HGPS cell (cell line): ENCODE measurements around a stretch of chr9.

DNA sequence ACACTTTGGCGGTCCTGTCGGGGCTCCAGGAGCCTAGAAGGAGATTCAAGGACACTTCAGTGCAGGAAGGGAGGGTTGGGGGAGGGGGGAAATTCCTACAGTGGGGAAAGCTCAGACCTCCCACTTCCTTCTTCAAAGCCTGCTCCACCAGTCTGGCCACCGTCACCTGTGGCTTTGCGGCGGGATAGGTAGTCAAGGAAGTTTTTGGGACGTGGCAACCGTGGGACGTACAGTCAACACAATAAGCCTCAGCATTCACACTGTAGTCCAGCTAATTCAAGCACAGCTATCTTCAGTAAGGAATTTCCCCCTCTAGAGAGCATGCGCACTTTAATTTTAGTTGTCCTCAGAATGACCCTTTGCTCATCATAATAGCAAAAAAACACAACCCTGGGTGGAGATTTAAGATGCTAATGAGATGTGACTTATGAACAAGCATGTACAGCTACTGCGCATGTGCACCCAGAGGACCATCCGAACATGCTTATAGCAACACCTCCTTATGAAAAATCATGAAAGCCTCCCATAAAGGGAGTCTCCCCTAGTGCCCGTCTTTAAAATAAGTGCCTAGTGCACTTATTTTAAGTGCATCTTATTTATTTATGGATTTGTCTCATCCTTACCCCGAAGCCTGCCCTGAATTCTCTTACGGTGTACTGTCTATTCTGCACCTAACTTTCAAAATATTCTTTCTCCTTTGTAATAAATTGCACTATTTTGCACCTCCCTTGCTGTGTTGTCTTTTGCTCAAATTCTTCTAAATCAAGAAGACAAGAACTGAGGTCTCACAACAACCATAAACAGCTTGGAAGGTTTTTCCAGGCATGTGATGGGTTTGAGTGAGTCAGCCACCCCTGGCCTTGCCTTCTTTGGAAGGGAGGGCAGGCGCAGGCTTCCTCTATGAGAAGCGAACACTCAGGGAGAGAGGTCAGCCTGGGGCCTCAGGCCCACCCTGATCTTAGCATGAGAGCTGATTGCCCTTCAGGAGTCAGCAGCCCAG is 31.2 kb downstream of the S1PR3 start:
- RRBS, result no CpG with 5 or more reads among the region's 16 CpGs

DNA sequence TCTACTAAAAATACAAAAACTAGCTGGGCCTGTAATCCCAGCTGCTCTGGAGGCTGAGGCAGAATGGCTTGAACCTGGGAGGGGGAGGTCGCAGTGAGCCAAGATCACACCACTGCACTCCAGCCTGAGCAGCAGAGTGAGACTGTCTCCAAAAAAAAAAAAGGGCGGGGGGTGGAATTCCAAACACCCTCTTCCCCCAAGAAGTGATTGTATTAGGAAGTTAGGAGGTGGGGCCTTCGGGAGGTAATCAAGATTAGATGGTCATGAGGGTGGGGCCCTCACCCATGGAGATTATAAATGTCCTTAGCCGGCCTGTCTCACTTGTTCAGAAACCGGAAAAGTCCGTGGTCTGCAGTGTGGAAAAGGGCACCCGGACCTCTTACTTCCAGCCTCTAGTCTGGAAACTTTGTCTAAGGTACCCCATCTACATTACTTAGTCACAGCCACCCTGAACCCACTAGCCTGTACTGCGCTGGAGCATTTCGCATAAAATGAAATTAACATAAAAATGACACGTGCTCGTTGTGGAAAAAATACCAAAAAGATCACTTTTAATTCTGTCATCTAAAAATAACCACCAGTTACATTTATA is 1.4 kb upstream of the CKS2 start:
- RRBS, result 91% methylated on average over 2 of the region's 11 CpGs

- RRBS, result no CpG with 5 or more reads among the region's 5 CpGs
Measured at GRCh38 chr9:89417919-89418492, 79.9 kb downstream of the SEMA4D start.

DNA sequence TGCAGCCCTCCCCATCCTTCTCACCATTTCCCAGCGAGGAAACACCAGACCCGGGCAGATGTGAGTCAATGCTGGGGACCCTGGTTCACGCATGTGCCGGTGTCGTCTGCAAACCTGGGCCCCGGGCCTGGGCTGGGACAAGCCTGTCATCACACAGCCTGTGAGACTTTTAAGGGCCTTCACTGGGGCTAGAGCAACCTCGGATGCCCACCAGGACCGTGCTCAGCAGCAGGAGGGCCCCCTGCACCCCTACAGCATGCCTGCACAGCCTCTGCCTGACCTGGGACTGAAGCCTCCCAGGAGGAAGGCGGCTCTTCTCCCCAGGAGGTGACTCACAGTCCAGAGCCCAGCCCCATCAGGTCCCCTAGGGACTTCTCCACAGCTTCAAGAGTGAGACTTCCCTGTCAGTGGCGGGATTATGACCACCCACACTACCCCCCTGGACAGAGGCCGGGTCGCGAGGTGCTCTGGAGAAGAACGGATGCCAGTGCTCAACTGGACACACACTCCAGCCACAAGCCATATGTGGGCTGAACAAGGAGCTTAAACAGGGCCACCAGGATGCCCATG is 55.0 kb downstream of the SEMA4D start:
- RRBS, result 40% methylated on average over 1 of the region's 14 CpGs

- RRBS, result no CpG with 5 or more reads among the region's 1 CpG
Measured at GRCh38 chr9:89468890-89469585, 28.9 kb downstream of the SEMA4D start.

- RRBS, result no CpG with 5 or more reads among the region's 2 CpGs
Measured at GRCh38 chr9:89470108-89470620, 27.7 kb downstream of the SEMA4D start.

- RRBS, result no CpG with 5 or more reads among the region's 9 CpGs
Measured at GRCh38 chr9:89499058-89499619, 1.2 kb upstream of the SEMA4D start.

DNA sequence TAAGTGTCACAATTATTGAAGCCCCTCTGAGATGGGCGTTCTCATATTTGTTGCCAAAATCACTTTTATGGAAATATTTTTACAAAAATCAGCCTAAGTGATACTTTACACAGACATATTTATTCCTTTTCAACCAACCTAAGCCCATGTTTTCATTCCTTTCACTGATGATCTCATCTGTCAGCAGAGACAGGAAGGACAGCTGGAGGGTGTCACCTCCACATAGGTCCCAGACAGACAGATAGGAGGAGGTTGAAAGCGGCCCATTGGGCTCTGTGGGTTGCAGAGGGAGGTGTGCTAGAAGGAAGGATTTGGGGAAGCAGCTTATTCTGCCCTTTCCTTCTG is 26.0 kb upstream of the SEMA4D start:
- RRBS, result no CpG with 5 or more reads among the region's 2 CpGs

- RRBS, result no CpG with 5 or more reads among the region's 6 CpGs
Measured at GRCh38 chr9:89536095-89536724, 38.3 kb upstream of the SEMA4D start.

- RRBS, result no CpG with 5 or more reads among the region's 6 CpGs
Measured at GRCh38 chr9:89542385-89542844, 44.5 kb upstream of the SEMA4D start.

DNA sequence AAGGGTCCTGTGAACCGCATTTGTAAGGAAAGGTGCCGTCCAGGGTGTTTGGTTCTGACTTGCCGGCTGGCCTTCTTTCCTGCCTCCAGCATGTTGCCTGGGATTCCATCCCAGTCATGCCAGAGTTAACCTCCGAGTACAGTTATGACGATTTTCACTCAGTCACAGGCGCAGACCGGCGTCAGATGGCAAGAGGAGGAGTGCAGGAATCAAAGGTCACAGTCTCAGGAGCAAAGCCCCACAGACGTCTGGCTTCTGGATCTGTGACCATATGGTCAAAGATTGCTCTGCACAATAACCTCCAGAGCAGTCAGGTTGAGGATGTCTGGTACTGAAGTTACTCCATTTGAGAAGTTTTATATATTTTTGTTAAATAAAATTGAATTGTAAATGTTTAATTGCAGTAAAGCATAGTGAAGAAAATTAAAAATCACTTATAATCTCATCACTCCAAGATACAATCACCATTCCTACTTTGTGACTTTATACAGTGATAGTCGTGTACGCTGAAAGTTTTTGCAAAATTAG is 5.8 kb upstream of the GADD45G start:
- RRBS, result no CpG with 5 or more reads among the region's 11 CpGs

- RRBS, result no CpG with 5 or more reads among the region's 11 CpGs
Measured at GRCh38 chr9:89606511-89607537, 2.0 kb downstream of the GADD45G start.

GRCh38 chr9:89639168-89640066 is 34.6 kb downstream of the GADD45G start:
- RRBS, result no CpG with 5 or more reads among the region's 18 CpGs

GRCh38 chr9:89743946-89744481 is 139.2 kb downstream of the GADD45G start:
- RRBS, result 34% methylated on average over 2 of the region's 10 CpGs

DNA sequence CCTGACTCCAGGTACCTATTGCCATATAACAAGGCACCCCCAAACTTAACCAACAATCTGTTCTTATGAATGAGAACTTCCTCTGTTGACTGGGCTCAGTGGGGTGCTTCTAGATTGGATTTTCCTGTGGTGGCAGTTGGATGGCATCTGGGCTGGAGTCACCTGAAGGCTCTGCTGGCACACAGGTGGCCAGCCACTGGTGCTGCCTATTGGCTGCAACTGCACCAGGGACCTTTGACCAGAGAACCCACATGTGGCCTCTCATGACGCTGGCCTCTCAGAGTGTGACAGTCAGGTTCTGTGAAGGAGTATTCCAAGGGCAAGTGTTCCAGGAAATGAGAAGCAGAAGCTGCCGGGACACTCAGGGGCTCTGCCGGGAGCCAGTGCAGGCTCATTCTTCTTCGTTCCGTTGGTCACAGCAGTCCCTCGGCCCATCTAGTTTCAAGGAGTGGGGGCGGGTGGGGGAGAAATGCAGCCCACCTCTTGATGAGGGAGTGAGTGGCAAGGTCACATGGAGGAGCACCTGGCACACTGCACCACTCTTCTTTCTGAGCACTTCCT is 237.4 kb downstream of the GADD45G start:
- RRBS, result no CpG with 5 or more reads among the region's 7 CpGs

DNA sequence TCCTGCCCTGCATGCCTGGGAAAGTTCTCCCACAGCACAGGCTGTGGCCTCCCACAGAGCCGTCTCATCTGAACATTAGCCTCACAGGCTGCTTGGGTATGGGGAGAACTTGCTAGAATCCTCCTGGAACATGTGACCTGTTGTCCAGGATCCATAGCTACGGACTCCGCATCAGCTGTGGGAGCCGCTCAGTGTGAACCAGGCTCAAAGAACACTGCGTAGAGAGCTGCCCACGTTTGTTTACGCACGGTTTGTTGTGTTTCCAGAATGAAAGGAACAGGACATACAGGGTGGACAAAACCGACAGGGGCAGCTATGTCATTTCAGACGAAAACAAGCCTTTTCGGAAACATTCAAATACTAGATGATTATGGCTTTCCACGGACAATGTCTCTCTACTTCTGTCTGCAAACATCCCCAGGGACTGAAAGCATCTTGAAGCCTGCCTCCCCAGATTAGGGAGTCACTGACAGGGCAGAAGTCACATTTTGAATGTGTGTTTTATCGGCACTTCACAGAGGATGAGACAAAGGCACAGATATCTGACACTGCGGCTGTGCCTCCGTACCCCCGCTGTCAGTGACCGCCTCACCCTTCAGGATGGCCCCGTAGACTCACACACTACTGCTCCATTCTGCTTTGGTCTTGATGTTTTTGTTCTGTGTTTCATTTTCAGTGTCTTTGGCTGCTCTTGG is 390.3 kb downstream of the GADD45G start:
- RRBS, result no CpG with 5 or more reads among the region's 18 CpGs

DNA sequence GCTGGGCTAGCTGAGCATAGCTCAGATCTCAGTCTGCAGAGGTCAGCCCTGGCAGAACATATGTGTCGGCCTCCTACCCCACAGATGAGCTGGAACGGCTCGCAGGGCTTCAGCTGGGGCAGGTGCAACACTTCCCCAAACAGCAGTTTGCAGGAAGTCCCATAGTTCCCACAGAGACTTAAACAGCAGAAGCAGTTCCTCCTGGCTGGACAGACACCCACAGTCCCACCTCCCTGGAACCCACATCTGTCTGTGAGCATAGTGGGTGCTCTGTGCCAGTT is 404.6 kb downstream of the GADD45G start:
- RRBS, result no CpG with 5 or more reads among the region's 3 CpGs

DNA sequence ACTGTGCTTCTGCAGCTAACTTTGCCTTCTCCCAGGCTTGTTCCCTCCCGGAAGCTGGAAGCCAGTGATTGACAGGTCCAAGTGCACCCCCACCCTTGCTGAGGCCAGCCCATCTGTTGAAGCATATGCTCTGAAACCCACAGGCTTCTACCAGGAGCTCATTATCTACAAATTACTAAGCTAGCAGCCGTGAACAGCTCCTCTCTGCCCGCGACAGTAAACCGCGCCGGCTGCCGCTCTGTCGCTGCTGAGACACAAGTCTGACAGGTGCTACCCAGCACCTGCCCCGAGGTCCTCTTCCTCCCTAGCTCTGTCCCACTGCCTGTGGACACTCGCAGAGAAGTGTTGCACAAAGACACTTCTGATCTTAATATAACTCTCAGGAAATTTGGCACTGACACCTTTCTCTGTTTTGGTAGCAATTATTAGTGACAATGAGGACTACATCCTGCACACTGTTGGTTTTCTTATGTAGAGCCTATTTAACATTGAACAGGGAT is 490.9 kb downstream of the GADD45G start:
- RRBS, result no CpG with 5 or more reads among the region's 11 CpGs

GRCh38 chr9:90212911-90213538 is 429.6 kb downstream of the DIRAS2 start:
- RRBS, result no CpG with 5 or more reads among the region's 10 CpGs

DNA sequence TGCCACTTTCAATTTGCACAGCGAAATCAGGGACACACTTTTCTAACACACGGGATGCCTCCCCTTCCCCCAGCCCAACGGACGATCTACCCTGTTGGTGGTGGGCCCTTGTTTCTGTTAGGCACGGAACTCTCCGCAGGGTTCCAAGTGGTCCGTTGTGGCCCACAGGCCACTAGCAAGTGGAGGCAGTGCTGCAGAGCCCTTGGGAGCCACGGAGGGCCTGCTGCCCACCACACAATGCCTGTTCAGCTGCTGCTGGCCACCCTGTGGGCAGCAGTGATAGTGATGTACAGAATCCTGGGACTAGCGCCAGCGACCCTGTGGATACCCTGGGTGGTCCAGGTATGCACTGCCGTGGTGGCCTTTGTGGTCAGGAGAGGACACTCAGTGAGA is 58.9 kb downstream of the DIRAS2 start:
- RRBS, result no CpG with 5 or more reads among the region's 11 CpGs